Esophagus squamous epithelium (tissue), 4 donors: ENCODE measurements around the gene FUCA1.

- PRO-cap = no peak
- RAMPAGE, long total RNA, 4 experiments = start-site peak on the plus strand in 1 of 4 experiments, at chr1:23030468-23030622 at its widest, 14 reads per replicate
These were observed 11.0 kb downstream of the KDM1A start for GRCh38 chr1:23030209-23030699.

- PRO-cap = no peak
- RAMPAGE, long total RNA, 4 experiments = start-site peak on the plus strand in 1 of 4 experiments, at chr1:23055948-23056036 at its widest, 16 reads per replicate
These were observed 36.7 kb downstream of the KDM1A start for GRCh38 chr1:23055710-23056562.

- PRO-cap = no peak
- RAMPAGE, long total RNA, 4 experiments = no peak in any of the 4 experiments
These were observed 63.0 kb downstream of the KDM1A start for GRCh38 chr1:23082247-23082708.

DNA sequence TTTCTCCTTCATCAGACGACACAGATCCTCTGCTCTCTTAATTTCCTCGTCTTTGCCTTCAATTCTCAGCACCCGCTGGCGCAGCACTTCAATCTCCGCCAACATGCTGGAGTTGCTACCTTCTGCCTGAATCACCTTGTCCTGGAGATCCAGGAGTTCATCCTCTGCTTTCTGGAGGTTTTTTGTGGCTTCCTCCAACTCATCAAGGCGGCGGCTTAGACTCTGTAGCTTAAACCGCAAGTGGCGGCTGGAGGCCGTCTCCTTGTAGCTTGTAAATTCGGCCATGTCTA is 74.7 kb downstream of the KDM1A start:
- PRO-cap = no peak
- RAMPAGE, long total RNA, 4 experiments = no peak in any of the 4 experiments

- PRO-cap = no peak
- RAMPAGE, long total RNA, 4 experiments = no peak in any of the 4 experiments
These were observed 98.1 kb downstream of the HTR1D start for GRCh38 chr1:23119105-23119675.

DNA sequence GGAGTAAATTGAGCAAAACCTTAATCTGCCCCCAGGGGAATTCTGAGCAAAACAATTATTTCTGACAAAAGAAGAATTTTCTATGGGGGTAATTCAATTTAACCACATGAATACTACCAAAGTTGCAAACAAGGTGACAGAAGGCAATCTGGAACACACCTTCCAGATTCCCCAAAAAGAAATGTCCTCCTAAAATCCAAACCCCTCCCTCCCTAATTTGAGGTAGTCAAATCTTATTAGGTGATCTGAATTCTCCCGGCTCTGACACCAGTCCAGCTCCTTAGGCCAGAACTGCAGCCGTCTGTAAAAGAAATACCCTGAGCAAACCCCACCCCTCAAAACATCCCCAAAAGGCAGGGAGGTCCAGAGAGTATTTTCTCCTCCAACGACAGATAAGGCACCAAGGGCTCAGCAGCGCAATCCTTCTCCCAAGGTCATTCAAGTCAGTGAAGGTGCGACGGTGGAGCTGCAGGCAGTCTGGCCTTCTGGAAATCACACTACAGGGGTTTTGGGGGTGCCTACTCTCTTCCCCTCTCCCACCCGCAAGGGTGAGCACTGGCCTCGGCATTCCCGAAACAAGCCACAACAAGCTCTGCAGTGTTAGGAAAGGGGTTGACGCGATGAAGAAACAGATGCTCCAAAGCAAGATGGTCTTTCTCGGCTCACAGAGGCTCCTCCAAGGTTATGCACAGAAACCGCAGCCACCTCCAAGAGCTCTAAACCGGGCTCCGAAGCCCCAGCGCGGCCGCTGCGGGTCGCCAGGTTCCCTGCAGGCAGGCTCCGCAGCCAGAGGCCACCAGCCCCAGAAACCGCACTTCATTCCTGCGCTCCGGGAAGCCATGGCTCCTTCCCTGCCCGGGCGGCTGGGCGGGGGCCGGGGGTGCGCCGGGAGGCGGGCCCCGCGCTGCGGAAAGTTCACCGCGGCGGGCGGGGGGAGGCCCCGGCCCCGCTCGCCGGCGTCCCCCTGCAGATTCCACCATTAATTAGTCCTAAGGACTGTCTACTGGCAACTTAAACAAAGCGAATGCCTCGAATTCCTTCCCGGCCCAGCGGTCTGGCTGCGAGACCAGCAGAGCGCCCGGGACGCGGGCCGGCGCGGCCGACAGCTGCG is 49.9 kb downstream of the HTR1D start:
- PRO-cap = unidirectional peak, plus-strand start at position 437 of the sequence; bidirectional peak, plus-strand start at position 603 of the sequence, minus-strand start at position 579 of the sequence; bidirectional peak, plus-strand start at position 918 of the sequence, minus-strand start at position 841 of the sequence; bidirectional peak, plus-strand start at position 1,072 of the sequence, minus-strand start at position 985 of the sequence
- RAMPAGE, long total RNA, 4 experiments = no peak in any of the 4 experiments

DNA sequence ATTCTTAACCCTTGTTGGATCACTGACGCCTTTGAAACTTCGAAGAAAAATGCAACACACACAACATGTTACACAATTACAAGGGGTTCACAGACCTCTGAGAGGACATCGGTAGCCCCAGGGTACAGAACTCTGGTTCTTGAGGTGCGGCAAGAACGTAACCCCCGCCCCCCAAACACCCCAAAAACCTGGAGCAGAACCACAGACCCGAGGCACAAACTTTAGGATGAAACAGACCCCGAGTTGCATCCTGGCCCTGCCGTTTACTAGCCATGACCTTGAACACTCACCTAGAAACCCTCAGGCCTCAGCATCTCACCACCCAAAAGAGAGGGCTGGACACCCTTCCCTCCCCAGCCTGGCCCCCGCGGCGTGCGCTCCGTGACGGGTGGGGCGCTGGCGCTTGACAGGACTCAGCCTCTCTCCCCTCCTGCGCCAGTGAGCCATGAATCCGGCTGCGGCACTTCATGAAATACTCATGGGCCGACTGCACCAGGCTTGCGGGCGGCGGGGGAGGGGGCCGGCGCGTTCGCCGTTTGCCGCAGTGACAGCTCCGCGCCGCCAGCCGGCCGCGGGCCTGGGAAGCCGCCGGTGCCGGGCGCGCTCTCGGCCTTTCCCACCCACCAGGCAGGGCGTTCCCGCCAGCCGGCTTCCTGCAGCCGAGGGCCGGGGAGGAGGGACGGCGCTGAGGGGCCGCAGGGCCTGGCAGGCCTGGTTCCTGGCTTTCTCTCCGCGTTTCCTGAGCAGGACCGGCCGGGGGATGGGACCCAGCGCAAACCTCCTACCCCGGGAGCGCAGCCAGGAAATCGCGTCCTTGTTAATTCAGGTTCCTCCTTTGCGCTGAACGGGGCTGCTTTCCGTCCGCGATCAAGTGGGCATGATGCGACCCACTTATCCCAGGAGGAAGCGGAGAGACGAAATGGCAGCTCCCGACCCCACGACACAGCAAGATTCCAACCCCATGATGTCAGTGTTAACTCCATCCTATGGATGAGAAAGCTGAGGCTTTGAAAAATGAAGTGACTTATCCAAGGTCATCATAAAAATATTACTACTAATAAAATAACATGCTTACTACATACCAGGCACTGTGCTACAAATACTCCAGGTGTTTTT is 39.7 kb downstream of the HTR1D start:
- PRO-cap = bidirectional peak, plus-strand start at position 679 of the sequence, minus-strand start at position 647 of the sequence
- RAMPAGE, long total RNA, 4 experiments = no peak in any of the 4 experiments

DNA sequence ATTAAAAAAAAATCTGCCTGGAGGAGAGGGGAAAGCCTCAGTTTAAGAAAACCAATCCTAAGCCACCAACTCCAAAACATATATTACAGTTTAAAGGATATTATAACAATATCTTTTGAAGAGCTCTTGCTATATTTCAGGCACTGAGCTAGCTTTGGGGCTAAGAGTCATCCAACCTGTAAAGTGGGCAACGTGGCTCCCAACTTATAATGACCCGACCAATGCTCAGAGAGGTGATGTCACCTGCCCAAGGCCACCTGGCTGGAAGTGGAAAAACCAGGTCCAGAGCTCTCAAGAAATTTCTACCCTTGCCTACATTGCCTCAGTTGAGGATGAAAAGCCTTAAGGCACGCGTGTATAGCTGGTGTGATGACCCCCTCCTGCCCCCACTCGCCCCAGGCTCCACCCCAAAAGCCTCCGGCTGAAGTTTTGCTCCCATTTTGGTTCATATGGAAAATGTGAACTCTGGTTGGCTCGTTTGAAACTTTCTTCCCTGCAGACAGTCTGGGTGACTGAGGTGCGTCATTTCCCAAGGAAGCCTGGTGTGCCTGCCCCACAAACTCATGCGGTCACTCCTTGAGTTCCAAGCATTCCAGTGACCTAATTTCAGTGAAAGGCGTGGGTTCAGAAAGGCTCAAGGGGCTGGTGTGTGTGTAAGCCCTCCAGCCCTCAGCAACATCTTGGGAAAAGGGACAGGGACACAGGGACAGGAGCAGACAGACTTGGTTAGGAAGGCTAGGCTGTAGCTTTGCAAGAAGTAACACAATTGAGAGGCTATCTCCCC is 20.6 kb downstream of the HTR1D start:
- PRO-cap = no peak
- RAMPAGE, long total RNA, 4 experiments = no peak in any of the 4 experiments

DNA sequence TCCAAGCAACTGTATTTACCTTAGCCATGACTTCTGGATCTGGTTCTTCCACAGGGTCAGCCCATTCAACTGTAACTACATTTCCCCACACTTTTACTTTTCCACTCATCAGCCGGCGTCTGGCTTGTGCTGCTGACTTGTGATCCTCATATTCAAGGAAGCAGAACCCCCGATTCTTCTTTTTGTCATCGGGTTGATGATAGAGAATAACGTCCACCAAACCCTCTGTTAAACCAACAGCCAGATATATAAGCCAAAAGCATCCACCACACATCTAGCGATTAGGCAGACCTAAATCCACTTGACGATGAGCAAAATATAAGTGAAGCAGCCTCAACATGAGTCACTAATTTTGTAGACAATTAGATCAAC is 25.6 kb downstream of the HNRNPR start:
- PRO-cap = no peak
- RAMPAGE, long total RNA, 4 experiments = no peak in any of the 4 experiments

DNA sequence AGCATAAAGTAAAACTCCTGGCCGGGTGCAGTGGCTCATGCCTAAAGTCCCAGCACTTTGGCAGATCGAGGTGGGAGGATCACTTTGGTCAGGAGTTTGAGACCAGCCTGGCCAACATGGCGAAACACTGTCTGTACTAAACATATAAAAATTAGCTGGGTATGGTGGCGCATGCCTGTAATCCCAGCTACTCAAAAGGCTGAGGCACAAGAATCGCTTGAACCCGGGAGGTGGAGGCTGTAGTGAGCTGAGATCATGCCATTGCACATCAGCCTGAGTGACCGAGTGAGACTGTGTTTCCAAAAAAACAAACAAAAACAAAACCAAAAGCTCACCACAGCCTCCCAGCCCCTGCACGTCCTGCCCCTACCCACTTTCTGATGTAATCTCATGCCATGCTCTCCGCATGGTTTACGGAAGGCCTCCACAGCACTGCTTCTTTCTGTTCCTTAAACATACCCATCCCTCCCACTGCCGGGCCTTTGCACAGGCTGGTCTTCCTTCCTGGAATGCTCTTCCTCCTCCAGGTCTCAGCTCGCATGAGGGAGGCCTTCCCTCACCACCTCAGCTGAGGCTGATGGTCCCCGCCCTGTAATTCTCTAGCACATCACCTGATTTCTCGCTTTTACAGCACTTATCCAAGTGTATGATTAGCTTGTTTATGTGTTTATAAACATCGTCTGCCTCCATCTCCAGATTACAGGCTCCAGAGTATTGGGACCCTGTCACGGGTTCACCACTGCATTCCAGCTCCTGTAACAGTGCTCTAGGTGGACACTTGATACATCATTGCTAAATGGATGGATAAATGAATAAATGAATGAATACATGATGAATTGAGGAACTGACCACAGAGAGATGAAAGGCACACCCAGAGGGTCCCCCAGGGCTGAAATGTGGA is 22.3 kb downstream of the TCEA3 start:
- PRO-cap = no peak
- RAMPAGE, long total RNA, 4 experiments = no peak in any of the 4 experiments

DNA sequence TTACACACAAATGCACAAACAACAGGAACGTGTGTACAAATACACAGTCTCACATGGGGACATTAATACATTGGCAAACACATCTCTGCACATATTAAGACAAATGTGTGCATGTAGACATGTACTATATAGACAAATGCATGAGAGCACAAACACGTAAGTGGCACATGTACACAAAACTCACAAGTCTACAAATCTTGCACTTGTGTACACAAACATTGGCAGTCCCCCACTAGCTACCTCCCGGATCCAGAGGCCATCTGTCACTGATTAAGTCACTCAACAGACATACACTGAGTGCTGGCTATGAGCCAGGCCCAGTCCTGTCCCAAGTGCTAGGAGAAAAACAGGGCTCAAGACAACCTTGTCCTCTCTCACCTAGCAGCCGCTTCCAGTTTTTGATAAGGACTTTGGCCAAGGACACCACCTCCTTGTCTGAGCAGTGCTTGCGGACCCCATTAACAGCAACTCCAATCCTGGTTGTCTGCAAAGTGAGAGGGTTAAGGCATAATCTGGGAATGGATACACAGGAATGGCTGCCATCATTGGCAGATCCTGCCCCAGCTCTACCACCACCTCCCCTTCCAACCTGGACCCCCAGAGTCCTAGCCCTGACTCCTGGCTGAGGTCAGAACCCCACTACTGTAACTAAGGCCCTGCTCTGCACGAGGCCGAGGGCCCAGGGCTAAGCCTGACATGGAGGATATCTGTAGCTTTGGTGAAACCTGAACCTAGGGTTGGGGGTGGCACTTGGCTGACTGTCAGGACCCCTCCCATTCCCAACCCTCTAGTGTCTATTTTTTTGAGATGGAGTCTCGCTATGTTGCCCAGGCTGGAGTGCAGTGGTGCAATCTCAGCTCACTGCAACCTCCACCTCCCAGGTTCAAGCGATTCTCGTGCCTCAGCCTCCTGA is 6.8 kb downstream of the TCEA3 start:
- PRO-cap = no peak
- RAMPAGE, long total RNA, 4 experiments = no peak in any of the 4 experiments

GRCh38 chr1:23546737-23547649 is 12.3 kb downstream of the ID3 start:
- PRO-cap = no peak
- RAMPAGE, long total RNA, 4 experiments = no peak in any of the 4 experiments

- PRO-cap = bidirectional peak, plus-strand start at chr1:23554475, minus-strand start at chr1:23554423
- RAMPAGE, long total RNA, 4 experiments = no peak in any of the 4 experiments
These were observed 5.1 kb downstream of the ID3 start for GRCh38 chr1:23554062-23554777.

- PRO-cap = unidirectional peak, plus-strand start at chr1:23556702; bidirectional peak, plus-strand start at chr1:23556894, minus-strand start at chr1:23556742
- RAMPAGE, long total RNA, 4 experiments = no peak in any of the 4 experiments
These were observed 2.7 kb downstream of the ID3 start for GRCh38 chr1:23556518-23557123.

DNA sequence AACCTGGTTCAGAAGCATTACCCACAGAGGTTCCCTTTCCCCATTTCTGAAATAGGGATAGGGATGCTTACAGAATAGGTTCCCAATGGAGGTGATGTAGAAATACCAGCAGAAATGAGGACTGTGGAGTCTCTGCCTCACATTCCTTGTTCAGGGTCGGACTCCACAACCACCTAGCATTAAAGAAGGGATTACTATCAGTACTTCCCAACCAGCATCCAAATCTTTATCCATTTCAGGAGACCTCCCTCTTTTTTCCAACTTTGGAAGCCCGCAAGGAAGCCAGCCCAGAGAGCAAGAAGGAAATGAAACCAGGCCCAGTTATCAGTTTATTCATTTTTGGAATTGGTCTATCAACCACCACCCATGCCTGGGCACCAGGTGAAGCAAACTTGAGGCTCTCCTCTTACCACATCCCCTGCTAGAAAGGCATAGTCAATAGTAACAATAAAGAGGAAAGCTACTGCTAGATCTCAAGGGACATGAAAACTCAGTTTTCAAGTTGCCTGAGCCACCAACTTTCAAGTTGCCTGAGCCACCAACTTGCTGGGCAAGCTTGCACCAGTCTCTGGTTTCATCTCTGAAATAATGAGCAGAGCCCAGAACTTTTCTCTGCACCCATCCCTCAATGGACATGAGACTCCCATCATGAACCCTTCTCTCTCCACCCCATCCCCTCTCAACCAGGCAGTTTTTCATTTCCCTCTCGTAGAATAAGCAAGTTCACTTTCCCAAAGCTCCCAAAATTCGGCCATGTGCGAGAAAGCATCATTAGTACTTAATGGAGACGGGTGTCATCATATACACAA is 2.0 kb downstream of the ID3 start:
- PRO-cap = no peak
- RAMPAGE, long total RNA, 4 experiments = no peak in any of the 4 experiments

- PRO-cap = unidirectional peak, minus-strand start at chr1:23568568; unidirectional peak, minus-strand start at chr1:23568902
- RAMPAGE, long total RNA, 4 experiments = no peak in any of the 4 experiments
These were observed 9.2 kb upstream of the ID3 start for GRCh38 chr1:23568126-23569204.

DNA sequence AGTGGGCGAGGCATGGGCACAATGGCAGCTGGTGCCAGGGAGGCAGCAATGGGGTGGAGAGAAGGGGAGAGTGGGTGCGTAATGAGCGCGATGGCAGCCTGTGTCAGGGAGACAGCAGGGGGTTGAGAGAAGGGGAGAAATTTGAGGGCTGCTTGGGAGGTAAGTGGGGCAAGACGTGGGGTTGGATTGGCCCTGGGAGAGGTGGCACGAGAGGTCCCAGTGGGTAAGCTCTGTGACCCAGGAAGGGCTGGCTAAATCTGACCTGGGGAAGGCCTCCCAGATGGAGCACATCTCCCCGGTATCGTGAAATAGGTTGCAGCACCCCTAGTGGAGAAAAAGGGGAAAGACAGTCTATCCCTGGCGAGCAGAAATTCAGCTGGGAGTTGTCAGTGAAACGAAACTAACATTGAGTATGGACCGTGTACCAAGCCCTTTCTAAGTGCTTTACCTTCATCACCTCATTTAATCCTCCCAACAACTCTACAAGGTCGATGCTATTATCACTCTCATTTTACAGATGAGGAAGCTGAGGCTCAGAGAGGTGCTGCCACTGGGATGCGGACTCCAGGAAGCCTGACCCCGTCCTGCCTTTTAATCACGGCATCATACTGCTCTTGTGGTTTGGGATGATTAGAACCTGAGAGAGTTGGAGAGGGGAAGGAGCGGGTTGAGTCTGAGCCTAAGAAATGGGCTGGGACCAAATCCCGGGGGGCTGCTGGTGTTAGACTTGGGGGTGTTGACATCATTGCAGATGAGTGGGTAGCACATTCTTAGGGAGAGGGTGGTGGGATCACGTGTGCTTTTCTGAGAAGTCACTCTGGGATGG is 56.6 kb upstream of the RPL11 start:
- PRO-cap = no peak
- RAMPAGE, long total RNA, 4 experiments = no peak in any of the 4 experiments

DNA sequence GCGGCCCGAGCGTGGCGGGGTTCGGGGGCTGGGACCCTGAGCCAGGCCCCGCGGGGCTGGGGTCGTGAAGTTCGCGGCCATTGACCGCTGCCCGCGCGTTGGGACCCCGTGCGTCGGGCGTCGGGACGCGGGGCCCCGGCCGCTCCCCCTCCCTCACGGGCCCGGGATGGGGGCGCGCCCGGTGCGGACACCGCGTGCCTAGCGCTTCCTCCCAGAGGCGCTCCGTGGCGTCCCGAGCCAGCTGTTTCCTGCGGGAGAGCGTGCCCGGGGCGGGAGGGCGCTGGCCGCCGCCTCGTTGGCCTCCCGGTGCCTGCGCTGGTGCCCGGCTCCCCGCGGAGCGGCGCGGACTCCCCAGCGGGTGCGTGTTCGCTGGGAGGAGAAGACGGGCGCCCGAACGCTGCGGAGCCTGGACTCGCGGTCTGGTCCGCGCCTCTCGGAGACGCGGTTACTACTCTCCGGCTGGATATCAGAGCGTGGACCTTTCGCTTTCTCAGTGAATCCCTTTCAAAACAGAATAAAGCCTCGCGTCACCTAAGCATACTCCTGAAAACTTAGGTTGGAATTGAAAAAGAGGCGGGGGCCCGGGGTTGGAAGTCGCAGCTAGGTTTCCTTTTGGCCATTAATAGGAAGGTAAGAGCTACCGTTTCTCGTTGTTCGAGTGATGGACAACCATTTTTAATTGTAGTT is 513 bp downstream of the ELOA start:
- PRO-cap = bidirectional peak, plus-strand start at position 493 of the sequence, minus-strand start at position 447 of the sequence
- RAMPAGE, long total RNA, 4 experiments = no peak in any of the 4 experiments

DNA sequence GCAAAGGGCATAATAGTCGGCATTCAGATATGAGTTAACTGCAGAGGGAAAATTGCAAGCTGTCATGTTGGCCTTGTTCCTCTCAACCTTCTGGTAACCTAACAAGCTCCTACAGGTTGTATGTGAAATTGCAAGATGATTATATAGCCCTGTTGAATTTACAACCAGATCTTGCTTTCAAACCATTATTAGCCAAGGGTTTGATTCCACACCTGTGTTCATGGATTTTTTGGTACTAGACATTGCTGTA is 2.3 kb downstream of the ELOA start:
- PRO-cap = unidirectional peak, minus-strand start at position 92 of the sequence
- RAMPAGE, long total RNA, 4 experiments = no peak in any of the 4 experiments

DNA sequence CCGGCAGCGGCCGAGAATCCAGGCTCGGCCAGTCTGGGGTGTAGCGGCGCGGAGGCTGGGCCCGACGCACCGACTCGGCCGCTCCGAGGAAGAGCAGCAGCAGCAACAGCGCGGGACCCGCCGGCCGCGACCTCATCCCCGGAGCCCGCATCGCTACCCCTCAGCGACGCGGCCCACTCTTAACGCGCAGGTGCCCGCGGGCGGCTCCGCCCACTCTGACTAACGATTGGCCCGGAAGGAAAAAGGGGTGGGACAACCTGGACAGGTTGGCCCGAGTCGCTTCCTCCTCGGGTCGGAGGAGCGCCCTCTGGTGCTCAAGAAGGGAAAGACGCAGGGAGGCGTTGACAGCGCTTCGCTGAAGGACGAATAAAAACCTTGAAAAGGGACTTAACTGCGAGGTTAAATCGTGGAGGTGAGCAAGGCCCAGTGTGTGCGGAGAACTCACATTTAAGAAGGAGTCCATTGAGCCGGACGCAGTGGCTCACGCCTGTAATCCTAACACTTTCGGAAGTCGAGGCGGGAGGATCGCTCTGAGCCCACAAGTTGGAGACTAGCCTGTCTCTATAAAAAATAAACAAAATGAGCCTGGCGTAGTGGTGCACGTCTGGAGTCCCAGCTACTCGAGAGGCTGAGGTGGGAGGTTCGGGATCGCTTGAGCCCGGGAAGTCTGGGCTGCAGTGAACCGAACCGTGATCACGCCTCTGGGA is at the start of gene FUCA1:
Gene FUCA1, minus strand, starts transcription at position 155 of the 707 bp plus-strand sequence.
- PRO-cap = bidirectional peak, plus-strand start at position 396 of the sequence, minus-strand start at position 155 of the sequence
- RAMPAGE, long total RNA, 4 experiments = start-site peak on the minus strand in 3 of 4 experiments, centred at positions 170 to 190 of the sequence, 96 to 271 reads per replicate